Smooth muscle cell (in vitro differentiated cells): ENCODE results near the genes UBQLN1 and HNRNPK.

- RAMPAGE, long total RNA: no peak
Measured at GRCh38 chr9:78329123-78329601, 32.2 kb downstream of the PSAT1 start.

DNA sequence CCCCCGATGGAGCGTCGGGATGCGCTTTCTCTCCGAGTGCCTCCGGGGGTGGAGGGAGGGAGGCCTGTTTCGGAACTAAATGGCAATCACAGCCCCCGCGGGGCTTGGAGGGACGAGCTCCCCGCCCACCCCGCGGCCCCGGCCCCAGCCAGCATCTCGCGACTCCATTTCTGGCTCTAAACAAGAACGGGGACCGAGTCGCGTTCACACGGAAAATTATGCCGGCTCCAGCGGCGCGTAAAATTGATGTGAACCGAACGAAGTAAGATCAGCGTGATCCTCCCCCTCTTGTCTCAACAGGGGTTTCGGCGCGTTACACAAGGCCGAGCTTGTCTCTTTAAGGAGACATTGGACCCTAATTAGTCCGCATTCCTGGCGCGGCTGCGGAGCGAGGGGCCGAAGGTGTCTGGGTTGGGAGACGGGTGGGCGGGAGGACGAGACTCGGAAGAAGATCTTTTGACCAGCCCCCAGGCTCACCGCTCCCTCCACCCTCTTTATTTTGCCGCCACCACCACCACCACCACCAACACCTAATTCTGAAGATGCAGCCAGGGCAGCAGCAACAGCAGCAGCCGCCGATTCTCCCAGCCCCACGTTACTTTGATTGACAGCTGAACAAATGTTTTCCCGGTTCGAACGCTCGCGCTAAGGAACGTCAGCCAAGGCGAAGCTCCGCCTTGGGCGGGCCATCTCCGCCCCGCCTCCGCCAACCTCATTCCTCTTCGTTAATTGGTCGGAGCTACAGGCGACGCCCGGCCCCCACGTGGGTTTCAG lies 718 bp upstream of the TLE4 start:
- RAMPAGE, long total RNA: no peak

DNA sequence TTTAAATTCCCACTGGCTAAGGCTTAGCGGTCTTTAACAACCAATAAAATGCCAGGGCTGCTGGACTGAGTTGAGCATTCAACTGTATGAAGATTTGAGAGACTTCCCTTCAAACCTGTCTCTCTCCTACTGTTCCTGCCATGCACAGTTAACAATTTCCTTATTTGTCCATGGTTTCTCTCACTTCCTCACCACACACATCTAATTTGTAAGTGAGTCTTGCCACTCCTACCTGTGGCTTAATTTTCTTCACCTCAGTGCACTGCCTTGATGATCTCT lies 398.9 kb downstream of the TLE4 start:
- RAMPAGE, long total RNA: no peak

DNA sequence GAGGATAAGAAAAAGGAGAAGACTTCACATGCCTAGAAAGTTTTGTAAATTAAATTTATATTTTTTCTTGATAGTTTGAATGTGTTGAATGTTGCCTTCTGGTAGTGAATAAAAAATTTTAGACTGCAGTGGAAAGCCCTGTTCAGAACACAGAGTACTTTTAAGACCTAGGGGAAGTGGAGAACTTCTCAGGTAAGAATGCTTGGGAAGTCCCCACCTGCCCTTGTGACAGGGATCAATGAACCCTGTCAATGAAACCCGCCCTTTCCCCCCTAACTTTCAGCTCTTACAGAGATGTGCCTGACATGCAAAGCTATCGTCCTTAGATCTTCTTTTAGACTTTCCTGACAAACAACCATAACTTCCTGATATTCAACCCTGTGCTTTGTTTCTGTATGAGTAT lies 562.7 kb downstream of the TLE4 start:
- RAMPAGE, long total RNA: no peak

DNA sequence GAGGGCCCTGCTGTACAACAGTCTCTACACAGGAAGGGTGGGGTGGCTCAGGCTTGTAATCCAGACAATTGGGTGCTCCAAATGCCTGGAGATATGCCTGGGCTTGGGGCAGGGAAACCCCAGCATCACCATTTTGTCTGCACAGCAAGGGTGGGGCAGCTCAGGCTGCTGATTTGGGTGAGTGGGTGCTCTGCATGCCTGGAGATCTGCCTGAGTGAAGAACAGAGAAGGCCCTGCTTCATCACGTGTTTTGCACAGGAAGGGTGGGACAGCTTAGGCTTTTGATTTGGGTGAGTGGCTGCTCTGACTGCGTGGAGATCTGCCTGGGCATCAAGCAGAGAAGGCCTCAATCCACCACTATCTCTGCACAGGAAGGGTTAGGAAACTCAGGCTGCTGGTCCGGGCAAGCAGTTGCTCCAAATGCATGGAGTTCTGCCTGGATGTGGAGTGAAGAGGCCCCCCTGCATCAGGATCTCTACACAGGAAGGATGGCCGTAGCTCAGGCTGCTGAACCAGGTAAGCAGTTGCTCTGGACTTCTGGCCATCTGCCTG lies 660.1 kb downstream of the TLE4 start:
- RAMPAGE, long total RNA: no peak

GRCh38 chr9:80951617-80952033 lies 737.7 kb downstream of the TLE1 start:
- RAMPAGE, long total RNA: no peak

DNA sequence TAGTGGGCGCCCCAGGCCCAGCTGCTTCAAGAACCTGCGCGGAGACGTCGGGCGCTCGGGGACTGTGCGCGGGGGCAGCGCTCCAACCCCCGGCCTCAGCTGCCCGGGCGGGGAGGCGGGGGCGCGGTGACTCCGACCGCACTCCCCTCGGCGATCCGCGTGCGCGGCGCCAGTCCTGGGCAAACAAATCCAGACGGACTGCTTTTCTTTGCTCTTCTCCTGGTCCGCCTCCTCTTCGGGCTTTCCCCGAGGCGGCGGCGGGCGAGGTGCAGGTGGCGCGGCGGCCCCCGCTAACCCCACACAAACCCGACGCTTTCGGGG lies 926 bp downstream of the TLE1 start:
- RAMPAGE, long total RNA: no peak

DNA sequence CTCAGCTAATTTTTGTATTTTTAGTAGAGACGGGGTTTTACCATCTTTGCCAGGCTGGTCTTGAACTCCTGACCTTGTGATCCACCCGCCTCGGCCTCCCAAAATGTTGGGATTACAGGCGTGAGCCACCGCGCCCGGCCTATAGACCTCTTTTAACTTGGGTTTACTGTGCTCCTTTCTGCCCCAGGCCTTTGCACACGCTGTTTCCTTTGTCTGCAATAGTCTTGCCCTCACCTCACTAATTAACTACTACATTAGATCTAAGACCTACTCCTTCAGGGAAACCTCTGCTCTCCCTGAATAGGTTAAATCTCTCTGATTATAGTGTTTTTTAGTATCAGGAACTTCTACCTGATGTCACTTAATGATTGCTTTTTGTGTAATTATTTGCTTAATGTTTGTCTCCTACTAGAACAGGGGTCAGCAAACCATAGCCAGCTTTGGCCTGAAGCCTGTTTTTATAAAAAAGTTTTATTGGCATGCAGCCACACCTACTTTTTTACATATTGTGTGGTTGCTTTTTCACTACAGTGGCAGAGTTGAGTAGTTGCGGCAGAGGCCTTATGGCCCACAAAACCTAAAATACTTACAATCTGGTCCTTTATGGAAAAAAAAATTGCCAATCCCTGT lies 31.2 kb upstream of the TLE1 start:
- RAMPAGE, long total RNA: no peak

DNA sequence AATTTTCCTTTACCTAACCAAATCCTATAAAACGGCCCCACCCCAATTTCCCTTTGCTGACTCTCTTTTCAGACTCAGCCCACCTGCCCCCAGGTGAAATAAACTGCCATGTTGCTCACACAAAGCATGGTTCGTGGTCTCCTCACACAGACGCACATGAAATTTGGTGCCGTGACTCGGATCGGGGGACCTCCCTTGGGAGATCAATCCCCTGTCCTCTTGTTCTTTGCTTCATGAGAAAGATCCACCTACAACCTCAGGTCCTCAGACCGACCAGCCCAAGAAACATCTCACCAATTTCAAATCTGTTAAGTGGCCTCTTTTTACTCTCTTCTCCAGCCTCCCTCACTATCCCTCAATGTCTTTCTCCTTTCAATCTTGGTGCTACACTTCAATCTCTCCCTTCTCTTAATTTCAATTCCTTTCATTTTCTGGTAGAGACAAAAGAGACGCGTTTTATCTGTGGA lies 178.9 kb downstream of the RASEF start:
- RAMPAGE, long total RNA: no peak

- RAMPAGE, long total RNA: no peak
Measured at GRCh38 chr9:82939452-82939780, 123.5 kb downstream of the RASEF start.

GRCh38 chr9:83657190-83657975 lies 34.4 kb downstream of the IDNK start:
- RAMPAGE, long total RNA: no peak

- RAMPAGE, long total RNA: start-site peak on the minus strand at chr9:83707903-83707963, 233 and 109 reads in 2 replicates; start-site peak on the plus strand at chr9:83708013-83708017, 5 and 6 reads in 2 replicates; start-site peak on the plus strand at chr9:83708258-83708324, 31 and 13 reads in 2 replicates
Measured at GRCh38 chr9:83707863-83708491, at the start of gene UBQLN1. Gene UBQLN1, minus strand, starts transcription at chr9:83707958.

- RAMPAGE, long total RNA: no peak
Measured at GRCh38 chr9:83788520-83789091, 29.0 kb downstream of the GKAP1 start.

- RAMPAGE, long total RNA: no peak
Measured at GRCh38 chr9:83883688-83884289, 37.4 kb downstream of the KIF27 start.

DNA sequence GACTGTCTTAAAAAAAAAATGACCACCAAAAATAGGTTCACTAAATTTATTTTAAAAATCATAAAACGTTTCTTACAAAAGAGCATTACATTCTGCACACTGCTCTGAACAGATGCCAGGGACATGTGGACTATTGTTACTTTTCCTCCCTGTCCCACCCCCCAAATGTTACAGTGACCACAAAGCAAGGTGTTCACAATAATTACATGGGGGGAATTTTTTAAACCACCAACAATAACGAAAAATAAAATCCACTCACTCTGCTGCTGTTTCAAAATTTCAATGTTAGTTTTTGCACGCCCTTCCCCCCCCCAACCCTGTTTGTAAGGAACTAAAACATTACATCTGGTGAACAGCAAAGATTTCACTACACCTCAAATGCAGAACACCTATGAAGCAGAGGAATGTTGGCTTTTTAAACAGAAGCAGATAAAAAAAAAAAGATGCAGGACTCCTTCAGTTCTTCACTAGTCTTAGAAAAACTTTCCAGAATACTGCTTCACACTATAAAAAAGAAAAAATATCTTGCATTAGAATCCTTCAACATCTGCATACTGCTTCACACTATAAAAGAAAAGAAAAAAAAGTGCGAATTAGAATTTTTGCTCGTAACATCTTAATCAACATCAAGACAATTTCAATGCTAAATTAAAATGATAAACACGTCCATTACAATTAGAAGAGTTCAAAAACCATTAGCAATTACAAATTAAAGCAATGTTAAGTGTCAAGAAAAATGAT lies 11.0 kb downstream of the HNRNPK start:
- RAMPAGE, long total RNA: no peak

DNA sequence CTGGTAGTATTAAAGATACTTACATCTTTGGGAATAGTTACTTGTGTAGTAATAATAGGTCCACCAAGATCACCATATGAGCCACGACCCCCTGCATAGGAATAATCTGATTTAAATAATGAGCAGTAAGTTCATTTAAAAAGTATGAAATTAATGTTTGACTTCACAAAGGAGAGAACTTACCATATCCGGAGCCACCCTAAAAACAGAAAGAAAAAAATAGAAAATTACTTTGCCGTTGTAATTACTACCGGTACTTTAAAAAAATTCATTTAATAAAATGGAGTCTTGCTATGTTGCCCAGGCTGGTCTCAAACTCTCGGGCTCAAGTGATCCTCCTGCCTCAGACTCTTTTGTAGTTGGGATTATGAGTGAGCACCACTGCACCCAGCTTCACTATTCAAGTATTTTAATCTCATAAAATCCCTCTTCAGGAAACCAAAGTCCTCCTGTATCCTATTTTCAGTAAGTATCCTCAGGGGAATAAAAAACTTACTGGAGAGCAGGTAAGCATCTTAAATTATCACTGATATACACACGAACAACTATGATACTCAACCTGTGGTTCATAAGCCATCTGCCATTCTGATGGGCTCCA lies 9.2 kb downstream of the HNRNPK start:
- RAMPAGE, long total RNA: no peak

DNA sequence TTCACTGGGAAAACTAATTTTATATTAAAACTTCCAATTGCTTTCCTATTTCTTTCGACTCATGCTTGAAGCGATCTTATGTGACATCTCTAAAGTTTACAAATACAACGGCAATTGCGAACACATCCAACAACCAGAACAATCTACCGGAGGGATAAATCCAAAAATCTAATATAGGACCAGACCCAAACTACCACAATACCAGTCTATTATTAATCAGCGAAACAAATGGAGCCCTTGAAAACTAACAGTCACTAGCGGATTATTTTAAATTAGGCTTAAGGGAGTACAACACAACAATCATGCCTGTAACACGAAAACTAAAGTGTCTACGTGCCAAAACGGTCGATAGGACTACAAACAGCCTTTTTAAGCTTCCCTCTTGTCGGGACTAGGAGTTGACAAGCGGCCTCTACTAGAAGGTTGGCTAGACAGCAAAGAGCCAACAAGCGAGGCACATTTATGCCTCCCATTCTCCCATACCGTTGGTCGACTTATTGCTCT lies 1.2 kb downstream of the HNRNPK start:
- RAMPAGE, long total RNA: no peak

DNA sequence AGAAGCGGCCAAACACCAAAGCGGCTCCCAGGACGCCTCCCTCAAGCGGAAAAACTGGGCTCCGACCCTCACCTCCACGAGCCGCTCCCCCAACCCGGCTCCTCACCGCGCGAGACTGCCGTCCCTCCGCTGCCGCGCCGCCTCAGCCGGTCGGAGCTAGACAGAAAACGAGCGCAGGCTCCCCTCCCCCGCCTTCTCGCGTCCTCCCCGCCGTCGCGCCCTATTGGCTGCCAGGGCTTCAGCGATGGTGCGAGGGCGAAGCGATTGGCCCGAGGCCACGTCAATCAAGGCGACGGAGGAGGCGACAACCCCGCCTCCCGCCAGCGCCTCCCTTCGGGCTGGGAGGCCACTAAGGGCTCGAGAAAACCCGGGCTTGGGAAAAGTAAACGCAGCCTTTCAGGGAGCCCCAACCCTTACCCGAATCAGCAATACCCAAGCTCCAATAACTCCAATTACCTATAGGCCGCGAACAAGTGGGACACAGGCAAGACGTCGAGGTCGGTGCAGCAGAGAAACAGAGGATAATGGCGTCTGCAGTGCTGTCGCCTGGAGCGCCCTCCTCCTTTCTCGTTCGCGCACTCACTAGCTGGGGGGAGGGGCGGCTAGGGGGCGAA lies at the start of gene HNRNPK:
Gene HNRNPK (minus strand): TSS at position 169 of the 614 bp plus-strand sequence.
- RAMPAGE, long total RNA: start-site peak on the minus strand centred at position 156 of the sequence, 56 bp wide, 9,862 and 6,157 reads in 2 replicates; start-site peak on the minus strand centred at position 552 of the sequence, 60 bp wide, 28,948 and 18,371 reads in 2 replicates

- RAMPAGE, long total RNA: no peak
Measured at GRCh38 chr9:84670120-84671224, 943 bp downstream of the NTRK2 start.

GRCh38 chr9:84671464-84671894 lies 1.9 kb downstream of the NTRK2 start:
- RAMPAGE, long total RNA: no peak